Ileum (tissue), 1 donor: ENCODE results near the genes RBM34 and ARID4B.

DNA sequence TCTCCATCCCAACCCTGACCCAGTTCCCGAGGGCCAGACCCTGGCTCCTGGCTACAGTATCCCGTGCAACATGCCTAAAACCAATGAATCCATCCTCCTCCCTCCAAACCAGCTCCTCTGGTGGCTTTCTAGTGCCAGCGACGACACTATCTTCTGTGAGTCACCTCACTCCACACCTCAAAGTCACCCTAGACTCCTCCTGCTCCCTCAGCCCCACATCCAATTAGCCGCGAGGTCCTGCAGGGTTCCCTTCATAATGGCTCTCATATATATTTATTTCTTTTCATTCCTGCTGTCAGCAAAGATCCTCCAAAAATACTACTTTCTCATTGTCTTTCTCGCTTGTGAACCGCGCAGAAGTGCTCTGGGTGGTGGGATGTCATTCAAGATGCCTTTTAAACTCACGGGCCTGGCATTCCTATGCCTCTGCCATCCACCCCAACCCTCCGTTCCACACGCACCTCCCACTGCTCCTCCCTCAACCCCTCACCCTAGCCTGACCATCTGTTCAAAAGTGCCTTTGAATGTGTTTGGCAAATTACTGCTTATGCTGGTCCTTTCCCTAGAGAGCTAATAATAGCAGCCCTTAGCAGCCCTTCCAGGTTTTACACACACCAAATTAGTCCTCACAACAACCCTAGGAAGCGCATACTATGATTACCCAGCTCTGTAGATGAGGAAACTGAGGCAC is 259.0 kb downstream of the TOMM20 start:
- PRO-cap: no peak

DNA sequence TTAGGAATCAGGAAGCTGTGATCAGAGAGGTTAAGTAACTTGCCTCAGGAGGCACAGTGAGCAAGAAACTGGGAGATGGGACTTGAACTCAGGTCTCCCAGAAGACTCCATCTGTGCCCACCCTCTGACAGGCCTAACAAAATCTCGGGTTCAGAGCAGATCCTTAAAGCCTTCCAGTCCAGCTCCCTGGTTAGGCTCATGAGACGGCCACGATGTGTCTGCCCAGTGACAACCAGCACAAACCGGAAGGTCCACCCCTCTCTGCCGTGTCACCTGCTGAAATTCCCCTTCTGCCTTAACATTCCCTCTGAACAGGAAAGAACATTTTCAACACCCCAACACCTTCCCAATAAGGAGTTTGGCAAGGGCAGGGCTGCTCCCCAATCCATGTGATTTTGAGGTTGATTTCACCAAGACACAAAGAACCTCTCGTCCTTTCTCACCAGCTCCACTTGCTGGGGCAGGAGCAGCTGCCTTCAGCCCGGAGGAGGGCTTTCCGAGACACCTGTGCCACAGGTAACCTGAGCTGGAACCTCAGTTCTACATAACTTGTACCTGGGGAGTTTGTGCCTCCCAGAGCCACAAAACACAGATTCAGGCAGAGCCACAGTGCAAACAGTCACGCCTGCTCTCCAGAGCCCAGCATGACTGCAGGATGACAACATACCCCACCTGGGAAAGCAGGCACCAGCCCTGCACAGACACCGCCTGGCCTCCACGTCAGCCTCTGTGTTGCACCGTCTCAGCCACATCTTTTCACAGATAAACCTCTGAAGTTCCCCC is 229.9 kb downstream of the TOMM20 start:
- PRO-cap: no peak

GRCh38 chr1:234974873-234975811 is 153.5 kb downstream of the TOMM20 start:
- PRO-cap: no peak

DNA sequence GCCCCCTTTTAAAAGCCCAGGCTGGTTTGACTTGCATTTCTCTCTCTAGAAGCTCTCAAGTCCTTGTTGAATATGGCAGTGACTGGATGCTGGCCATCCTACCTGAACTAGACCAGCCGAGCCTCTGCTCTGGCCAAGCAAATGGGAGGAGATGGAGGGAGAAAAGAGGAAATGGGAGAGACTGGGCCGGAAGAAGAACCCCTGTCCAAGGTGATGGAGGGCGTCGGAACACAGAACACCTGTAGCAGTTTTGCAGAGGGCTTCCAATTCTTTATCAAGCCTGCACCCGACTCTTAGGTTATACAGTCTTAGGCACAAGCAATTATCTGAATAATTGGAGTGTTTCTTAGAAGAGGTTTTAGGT is 148.7 kb downstream of the TOMM20 start:
- PRO-cap: no peak

GRCh38 chr1:234980283-234980412 is 148.5 kb downstream of the TOMM20 start:
- PRO-cap: no peak

DNA sequence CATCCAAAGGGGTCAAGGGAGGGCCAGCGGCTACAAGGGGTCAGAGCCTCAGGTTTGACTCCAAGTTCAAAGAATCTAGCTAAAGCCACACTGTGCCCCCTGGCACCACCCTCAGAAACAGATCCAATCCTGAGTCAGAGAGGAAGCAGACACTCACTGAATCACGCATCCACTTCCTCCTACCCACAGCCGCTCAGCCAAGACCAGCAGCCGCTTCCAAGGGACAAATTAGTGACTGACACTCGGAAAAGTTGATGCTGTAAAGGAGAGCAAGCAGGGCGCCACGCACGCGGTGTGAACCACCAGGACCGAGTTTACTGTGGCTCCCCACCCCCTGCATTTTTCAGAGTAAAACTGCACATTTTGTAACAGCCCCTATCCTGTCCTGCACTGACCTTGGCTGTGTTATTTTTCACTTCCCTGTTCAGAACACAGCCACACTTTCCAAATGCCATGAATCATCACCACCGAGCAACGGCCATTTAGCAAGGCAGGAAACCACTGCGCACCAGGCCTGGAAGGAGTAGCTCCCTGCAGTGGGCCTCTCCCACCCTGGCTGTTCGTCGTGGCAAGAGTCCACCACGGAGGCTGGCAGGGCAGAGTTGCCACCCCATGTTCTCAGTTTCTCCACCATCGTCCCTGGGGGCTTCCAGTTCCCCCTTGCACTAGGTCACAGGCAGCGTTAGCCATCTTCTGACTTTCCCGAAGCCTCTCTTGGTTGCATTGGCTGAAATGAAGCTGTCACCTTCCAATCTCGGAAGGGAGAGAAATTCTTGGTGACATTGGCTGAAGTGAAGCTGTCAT is 147.7 kb downstream of the TOMM20 start:
- PRO-cap: bidirectional peak, plus-strand start at position 262 of the sequence, minus-strand start at position 112 of the sequence; bidirectional peak, plus-strand start at position 482 of the sequence, minus-strand start at position 316 of the sequence

DNA sequence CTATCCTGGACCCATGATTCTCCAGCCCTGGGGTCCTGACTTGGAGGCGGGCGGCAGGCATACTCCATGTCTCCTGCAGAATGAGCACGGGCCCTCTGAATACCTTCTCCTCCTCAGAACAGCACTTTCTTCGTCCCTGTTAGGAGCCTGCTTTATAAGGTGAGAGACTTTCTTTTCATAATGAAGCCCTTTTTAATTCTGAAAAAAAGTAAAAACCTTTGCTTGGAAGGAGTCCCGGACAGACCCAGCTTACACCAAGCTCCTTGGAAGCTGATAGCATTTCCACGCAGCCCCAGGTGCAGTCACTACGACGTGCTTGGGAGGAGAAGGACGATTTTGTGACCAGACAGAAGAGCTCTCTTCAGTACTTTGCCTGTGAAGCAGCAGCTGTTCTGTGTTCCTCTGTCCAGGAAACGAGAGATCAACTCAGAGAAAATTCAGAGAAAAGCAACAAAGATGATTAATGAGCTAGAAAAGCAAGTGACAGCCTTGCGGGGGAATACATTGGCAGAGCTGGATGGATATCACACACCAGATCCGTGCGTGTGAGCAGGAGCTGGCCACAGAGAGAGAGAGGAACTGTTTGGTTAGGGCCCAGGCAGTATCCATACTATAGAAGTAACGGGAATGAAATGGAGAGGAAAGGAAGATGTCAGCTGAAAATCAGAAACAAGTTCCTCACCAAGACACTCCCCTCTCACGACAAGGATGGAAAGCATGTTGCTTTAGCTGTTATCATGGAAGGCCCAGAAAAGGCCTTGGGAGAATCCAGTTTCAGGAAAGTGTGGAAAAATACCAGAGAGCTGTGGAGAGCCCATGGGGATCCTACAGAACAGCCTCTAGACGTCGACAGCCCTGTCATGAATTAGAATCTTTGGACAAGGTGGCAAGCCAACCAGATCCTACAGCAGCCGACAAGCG is 106.3 kb downstream of the TOMM20 start:
- PRO-cap: no peak

DNA sequence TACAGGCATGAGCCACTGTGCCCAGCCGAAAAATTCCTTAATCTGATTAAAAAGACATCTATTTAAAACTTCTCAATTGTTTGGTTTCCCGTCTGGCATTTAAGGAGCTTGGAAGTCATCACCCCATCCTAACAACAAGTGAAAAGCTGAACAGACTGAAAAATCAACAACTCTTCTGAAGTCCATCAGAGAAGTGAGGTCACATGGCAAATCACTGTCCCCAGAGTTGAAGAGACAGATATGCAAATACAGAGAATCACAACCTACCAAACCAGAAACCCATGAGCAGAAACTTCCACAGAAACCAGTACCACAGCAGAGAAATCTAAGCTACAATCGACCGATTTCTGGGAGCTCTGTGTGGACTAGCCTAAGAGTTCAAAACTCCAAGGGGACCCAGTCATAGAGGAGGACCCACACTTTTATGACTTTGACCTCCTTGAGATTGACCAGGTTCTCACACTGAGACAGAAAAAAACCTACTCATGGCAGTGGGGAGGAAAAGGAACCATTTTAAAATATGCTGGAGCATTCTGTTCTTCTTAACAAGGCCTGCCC is 93.8 kb downstream of the TOMM20 start:
- PRO-cap: no peak

- PRO-cap: no peak
These were observed 48.9 kb downstream of the TOMM20 start for GRCh38 chr1:235079380-235080492.

DNA sequence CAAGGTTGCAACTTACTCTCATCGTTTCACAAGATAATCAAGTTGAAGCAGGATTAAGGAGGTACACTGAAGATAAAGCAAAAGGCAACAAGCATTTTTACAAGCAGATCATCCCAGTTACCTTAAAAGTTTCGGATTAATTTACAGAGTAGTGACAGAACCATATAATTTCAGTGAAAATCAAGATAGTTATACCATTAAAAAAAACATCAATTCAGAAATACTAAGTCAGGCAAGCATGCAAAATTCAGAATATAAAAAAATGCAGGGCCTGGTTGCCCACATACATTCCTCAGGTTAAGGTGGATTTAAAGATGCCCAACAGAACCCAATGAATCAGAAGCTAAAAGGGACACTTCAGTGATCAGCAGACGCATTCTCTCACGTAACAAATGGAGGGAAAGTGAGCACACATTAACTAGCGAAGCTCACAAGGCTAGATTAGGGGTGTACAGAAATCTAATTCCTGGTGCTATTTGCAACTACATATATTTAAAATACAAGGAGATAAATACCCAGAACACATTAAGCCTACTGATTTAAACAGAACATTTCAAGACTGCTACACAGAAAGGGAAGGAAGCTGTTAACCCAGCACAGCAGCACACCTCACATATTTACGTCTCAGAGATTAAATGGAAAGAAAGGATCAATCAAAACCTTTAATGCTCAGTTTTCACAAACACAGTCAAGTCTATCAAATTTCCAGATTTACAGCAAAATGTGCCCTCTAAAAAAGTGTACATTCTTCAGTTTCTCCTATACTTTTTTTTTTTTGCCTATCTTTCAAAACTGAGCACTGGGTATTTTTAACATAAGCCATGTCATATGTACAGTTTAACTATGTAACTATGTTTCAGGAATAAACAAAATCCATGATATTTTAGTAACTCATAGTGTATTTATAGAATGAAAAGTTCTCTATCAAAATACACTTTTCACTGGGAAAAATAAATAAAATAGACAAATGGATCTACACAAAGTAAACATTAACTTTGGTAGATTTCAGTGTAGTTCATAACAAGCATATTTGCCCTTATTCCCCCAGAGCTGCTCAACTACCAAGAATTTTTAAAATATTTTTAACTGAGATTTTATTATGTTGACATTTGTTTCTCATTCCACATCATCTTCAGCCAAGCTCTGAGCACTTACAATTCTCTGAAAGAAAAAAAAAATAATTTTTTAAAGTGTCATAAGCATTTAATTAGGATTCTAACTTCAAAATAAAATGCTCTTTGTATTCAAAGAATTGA is 17.3 kb downstream of the TOMM20 start:
- PRO-cap: no peak

- PRO-cap: unidirectional peak, plus-strand start at chr1:235157031
These were observed 4.4 kb downstream of the RBM34 start for GRCh38 chr1:235156508-235157101.

DNA sequence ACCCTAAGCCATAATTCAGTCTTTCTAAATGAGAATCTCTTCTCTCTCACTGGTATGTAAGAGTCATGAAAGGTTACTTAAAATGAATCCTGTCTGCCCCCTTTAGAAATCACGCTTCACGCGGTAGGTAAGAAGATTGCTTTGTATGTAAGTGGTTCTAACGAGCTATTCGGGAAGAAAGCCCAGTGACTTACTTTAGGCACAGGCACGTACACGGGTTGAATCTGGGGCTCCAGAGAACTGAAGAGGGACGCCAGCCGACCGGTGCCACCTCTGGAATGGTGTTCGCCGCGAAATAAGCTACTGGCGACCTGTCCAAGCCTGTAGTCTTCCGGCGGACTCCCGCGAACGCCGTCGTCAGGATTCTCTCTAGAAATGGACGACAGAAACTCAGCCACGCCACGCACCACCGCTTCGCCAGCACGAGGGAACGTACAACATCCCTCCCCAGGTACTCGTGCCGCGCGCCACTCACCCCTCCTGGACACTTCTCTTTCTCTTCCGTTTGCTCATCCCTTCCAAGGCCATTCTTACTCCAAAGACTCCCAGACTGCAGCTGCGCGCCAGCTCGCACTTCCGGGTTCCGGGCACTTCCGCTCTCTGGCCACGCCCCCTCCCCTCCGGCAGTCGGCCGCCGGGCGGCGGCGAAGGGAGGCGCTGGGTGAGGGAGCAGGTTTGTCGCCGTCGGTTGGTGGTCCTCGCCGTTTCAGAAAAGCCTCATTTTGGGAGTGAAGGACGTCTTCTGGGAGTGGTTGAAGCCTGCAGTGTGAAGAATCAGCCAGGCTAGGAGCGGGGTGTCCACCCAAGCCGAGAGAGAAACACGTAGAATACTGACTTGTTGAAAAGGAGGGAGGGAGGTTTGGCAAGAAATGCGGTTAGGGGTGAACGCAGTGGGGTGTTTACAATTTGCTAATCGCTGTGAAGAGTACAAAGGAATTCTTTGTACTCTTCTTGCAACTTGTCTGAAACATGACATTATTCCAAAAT is at the start of gene RBM34:
TSS of gene RBM34 (minus strand) at position 552 of the 987 bp plus-strand sequence.
- PRO-cap: bidirectional peak, plus-strand start at position 326 of the sequence, minus-strand start at position 280 of the sequence; bidirectional peak, plus-strand start at position 626 of the sequence, minus-strand start at position 532 of the sequence

GRCh38 chr1:235326520-235326943 is 1.4 kb downstream of the ARID4B start:
- PRO-cap: no peak

GRCh38 chr1:235327765-235328383 is at the start of gene ARID4B:
Gene ARID4B, minus strand, starts transcription at chr1:235328179.
- PRO-cap: unidirectional peak, minus-strand start at chr1:235327926; unidirectional peak, minus-strand start at chr1:235328168

- PRO-cap: bidirectional peak, plus-strand start at chr1:235504748, minus-strand start at chr1:235504422; bidirectional peak, plus-strand start at chr1:235505020, minus-strand start at chr1:235504985
These were observed 581 bp upstream of the B3GALNT2 start for GRCh38 chr1:235504522-235505543.

- PRO-cap: no peak
These were observed 47.9 kb downstream of the LYST start for GRCh38 chr1:235818803-235819196.

DNA sequence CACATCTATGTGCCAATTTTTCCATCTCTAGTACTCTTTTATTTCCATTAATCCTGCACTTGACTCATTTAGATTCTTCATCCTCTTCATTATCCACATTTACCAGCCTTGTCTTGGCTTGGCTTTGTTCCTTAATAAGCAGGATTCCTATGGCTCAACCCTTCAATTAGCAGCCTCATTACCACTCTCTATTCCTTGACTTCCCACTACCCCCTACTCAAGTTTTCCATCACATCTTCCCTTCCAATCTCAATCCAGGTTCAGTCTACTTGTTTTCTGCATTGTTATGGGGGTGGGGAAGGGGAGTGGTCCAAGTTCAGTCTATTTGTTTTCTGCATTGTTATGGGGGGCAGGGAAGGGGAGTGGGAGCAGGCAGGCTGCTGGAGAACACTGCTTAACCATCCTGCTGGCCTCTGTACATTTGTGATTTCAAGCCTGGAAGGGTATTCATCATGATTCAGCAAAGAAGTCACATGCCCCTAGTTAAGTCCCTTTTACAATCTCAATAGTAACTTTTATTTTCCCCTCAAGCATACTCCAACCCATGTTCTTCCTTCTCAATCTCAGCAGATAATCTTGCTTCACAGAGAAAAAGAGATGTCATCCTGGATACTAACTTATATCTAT is 8.1 kb downstream of the LYST start:
- PRO-cap: no peak

DNA sequence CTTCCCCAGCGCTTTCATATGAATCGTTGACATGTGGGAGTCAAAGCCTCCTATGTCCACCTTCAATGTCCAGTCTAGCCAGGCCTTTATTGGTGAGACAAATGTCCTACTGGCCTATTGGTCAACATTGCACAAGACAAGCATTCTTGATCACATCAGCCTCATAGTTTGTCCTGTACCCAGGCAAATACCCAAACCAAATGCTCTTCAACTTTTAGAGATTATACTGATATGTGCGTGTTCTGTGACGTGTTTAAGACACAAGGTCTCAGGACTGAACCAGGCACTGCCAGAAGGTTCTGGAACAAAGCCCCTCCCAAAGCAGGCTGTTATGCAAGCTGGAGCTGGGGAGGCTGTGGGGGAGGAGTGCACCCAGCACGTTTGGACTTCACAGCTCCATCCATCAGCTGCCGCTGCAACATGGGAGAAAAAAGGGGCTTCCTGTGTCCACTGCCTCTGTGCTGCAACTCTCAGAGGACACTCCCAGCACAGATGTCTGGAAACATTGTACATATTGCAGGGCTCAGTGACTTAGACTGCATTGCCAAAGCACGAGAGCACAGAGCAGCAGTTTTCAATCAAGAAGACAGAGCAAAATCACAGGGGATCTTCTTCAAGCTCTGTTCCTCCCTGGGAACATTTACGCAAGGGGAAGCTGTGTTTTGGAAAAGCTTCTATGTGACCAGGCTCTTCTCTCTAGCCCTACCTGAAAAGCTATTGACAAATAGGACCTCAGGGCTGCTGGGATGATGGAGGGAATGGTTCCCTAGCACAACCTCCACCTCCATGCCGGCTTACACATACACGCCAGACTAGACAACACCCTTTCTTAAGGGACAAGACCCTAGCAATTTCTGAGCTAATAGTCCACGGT is 45.8 kb downstream of the NID1 start:
- PRO-cap: no peak

DNA sequence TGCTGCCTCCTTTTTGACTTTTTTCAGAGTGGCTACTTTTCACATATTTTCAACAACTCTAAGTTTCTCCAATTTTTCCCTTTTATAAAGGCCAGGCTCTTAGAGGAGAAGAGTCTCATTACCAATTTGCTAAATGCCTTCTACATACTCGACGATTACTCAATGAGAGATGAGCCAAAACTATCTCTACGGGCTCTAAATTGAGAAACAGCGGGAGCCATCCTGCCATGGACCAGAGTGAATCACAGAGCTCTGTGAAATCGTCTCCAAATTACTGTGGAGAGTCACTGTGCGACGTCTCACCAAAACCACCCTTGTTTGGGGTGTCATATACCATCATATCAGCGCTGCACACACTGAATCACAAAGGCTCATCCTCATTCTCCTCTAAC is 44.6 kb downstream of the NID1 start:
- PRO-cap: no peak

- PRO-cap: bidirectional peak, plus-strand start at chr1:236064173, minus-strand start at chr1:236064028; bidirectional peak, plus-strand start at chr1:236064398, minus-strand start at chr1:236064308
These were observed 970 bp downstream of the NID1 start for GRCh38 chr1:236063618-236064622.